SJSA1 (cell line): ENCODE measurements around a stretch of chr6.

GRCh38 chr6:138987035-138987425 is 1.0 kb downstream of the REPS1 start:
- RAMPAGE, long total RNA = no peak

- RAMPAGE, long total RNA = no peak
Observed at GRCh38 chr6:139014985-139015535, 13.5 kb upstream of the ABRACL start.

- RAMPAGE, long total RNA = no peak
Observed at GRCh38 chr6:139029833-139030280, 1.3 kb downstream of the ABRACL start.

DNA sequence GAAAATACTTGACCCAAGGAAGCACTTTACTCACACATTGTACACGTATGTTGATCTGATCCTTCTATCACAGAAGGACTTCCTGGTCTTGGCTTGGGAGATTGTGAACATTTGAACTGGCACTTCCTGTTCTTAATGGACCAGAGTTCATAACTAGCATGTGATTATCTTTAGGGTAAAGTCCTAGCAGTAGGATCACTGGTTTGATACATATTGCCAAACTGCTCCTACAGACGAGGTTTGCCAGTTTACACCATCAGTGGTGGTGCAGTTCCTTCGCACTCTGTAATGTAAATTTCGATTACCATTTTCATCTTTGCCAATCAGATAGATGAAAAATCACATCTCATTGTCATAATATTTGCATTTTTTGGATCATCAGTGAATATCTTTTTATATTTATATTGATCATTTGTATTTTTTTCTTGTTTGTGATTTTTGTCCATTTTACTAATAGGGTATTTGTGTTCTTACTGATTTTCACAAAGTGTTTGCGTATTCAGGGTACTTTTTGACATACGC is 12.9 kb downstream of the HECA start:
- RAMPAGE, long total RNA = no peak

DNA sequence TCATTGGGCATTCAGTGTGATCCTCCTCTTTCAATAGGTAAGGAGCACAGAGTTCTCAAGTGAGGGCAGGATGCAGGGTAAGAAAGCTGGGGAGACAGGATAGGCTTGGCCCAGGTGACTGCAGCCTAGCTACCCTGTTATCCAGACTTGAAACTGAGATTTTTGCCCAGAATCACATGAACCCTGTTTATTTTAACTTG is 25.0 kb downstream of the HECA start:
- RAMPAGE, long total RNA = no peak

GRCh38 chr6:139176917-139178008 is 42.4 kb downstream of the HECA start:
- RAMPAGE, long total RNA = no peak

GRCh38 chr6:139219270-139219788 is 72.5 kb downstream of the TXLNB start:
- RAMPAGE, long total RNA = no peak

GRCh38 chr6:139270965-139271689 is 20.7 kb downstream of the TXLNB start:
- RAMPAGE, long total RNA = no peak

DNA sequence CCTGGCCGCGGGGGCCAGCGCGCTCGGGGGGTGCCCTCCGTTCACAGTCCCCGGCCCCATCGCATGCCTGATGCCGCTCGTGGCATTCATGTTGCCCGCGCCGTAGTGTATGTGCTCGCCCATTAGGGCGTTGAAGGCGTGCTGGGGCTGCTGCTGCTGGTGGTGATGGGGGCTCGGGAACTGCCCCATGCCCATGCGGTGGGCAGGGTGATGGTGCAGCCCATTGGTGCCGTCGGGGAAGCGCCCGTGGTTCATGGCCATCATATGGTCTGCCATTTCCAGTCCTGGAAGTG is 833 bp downstream of the CITED2 start:
- RAMPAGE, long total RNA = no peak

- RAMPAGE, long total RNA = no peak
Observed at GRCh38 chr6:139445333-139445934, 71.0 kb upstream of the CITED2 start.

DNA sequence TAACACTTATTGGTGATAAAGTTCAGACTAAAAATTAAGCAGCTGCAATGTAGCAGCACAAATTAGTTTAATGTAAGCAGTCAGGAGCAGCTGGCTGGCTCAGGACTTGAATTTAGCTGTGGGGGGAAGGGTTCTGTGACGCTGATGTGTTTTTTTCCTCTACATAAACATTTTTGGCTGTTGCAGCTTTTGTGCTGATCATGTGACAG is 100.3 kb upstream of the CITED2 start:
- RAMPAGE, long total RNA = no peak

GRCh38 chr6:139480107-139480787 is 105.8 kb upstream of the CITED2 start:
- RAMPAGE, long total RNA = no peak

DNA sequence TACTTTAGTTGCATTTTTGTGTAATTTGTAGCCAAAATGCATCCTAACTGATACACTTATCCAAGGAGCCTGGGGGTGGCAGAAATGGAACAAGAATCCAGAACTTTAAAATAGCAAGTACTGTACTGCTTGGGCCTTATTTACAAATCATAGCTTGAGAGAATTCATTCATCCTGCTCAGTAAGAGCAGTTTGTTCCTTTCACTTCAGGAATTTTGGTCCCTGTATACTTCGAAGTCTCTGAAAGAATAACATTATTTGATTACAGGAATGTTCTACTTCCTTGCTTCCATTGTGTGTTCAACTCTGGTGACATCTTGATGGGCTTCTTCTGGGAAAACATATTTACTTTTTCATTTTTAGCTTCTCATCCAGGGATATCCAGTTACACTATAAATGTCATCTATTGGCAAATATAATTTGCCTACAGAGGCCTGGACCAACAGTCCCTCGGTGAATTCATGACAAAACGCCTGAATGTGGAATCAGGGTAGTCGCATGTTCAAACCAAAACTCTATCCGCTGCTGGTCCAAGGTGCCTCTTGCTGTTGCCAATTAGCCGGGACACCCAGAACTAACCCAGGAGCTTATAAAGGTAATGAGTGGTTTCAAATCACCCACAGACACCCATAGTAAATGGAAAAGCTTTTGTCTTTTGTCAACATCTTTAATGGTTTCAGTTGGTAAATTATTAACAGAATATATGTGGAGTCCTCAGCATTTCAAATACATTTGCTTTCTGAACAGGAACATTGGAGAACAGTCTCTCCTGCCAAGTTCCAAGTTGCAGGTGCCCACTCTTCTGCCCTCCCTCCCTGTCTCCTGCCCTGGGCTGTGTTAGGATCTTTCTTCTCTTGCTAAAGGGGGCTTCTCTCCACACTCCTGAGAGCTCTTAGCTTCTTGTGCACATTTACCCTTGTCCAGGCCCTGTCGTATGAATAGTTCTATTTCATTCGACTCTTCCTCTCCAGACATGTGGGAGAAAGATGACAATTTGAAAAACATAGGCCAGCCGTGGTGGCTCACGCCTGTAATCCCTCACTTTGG is 162.5 kb upstream of the CITED2 start:
- RAMPAGE, long total RNA = no peak

- RAMPAGE, long total RNA = no peak
Observed at GRCh38 chr6:139603652-139604178, 229.3 kb upstream of the CITED2 start.

DNA sequence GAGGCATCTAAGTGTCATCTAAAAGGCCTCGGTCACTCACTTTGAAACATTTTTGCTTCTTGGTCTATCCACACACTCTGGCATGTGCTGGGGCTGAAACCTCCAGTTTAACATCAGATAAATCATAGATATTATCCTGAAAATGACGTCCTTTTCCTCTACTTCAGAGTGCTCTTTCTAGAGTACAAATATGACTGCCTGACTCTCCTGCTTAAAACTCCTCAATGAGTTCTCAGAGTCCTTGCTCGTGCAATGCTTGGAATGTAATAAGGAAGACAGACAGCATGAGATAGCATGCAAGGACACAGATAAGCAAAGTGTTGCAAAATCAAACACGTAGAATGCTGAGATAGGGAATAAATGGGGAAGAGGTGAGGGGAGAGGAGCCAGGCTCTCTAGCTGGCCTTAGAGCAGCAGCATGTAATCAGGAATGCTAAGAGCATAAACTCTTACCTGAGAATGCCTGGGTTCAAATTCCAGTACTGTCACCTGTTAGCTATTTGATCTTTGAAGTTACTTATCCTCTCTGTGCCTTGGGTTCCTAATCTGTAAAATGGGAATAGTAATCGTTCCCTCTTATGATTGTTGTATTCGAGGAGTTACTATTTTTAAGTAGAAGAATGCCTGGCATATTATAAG is 374.2 kb upstream of the CITED2 start:
- RAMPAGE, long total RNA = no peak

DNA sequence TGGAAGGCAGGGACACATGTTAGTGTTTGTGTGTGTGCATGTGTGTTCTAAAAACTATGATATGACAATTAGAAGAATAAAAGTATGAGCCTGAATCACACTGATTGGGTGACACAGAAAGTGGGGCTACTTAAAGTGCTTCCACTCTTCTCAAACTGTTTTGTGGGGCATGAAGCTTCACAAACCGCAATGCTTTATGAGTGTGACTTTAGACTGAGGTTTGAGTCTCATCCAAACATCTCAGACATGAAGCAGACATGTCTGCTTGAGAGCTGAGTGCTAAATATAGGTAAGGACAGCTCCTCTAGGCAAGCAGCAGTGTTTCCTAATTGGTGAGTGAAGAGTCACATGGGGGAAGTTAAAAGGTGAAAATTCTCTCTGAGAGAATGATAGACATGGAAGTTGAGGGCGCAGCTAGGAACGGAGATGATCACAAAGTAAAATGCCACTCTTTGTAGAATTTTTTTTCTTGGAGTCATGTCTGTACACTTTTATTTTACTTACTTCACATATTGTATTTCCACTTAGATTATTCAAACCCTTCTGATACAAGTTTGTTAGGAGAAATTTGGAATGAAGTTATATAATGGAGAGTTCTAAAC is 727.0 kb upstream of the CITED2 start:
- RAMPAGE, long total RNA = no peak

GRCh38 chr6:140537016-140537601 is 1162.7 kb upstream of the CITED2 start:
- RAMPAGE, long total RNA = no peak

DNA sequence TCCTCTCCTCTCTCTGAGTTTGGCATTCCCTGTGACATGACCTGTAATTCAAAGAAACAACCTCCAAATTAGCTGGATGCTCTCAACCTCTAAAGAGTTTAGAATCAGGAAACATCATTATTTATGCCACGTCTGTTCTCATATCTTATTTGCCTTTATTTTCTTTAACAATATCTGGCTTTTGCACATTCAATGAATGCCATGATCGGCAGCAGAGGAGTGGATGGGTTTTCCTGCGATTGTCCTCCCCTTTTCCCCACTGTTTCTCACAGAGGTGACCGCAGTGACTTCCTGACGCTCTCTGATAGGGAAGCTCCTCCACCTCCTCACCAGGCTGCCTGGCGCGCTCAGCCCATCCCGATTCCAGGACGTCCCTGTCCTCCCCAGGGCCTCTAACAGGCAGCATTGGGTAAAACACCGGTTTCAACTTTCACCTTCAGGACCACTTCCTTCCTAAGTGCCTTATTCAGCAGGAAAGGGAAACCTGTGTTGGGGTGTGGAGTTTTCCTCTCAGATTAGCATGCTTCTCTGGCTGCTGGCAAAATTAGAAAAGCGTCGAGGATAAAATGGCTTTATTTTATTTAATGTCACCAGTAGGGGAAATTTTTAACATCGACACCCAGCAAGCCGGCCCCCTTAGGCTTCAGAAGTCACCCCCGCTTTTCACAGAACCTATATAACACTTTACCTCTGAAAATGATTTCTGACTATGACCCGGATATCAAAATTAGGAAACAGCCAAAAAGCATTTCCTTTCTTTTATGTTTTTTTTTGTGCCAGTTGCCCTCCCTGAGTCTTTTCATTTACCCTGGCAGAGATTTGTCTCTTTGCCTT is 570.5 kb upstream of the GJE1 start:
- RAMPAGE, long total RNA = no peak

DNA sequence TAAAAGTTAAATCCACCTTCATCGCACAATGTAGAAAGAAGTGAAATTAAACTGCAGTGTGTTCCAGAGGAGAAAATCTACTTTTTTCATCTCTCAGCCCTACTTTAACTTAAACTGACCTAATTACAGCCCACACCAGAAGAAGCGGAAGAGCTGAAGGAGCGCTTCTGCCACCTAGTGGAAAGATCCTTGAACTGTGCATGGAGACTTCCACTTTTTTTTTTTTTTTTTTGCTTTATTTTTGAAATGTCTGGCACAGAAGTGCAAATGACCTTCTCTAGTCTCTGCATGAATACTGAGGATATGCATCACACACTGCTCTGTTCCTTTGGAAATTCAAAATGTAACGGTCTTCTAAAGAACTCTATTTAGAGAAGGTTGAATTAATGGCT is 569.9 kb upstream of the GJE1 start:
- RAMPAGE, long total RNA = no peak

GRCh38 chr6:142335291-142335933 is 33.6 kb downstream of the ADGRG6 start:
- RAMPAGE, long total RNA = no peak